ENCODE measurements around the genes GPI, UBA2 and ZNF599.

GRCh38 chr19:34265148-34265856 is 10.9 kb downstream of the GARRE1 start:
- PRO-cap: unidirectional peak, plus-strand start at chr19:34265778

GRCh38 chr19:34273031-34273894 is 18.9 kb downstream of the GARRE1 start:
- PRO-cap: no peak

DNA sequence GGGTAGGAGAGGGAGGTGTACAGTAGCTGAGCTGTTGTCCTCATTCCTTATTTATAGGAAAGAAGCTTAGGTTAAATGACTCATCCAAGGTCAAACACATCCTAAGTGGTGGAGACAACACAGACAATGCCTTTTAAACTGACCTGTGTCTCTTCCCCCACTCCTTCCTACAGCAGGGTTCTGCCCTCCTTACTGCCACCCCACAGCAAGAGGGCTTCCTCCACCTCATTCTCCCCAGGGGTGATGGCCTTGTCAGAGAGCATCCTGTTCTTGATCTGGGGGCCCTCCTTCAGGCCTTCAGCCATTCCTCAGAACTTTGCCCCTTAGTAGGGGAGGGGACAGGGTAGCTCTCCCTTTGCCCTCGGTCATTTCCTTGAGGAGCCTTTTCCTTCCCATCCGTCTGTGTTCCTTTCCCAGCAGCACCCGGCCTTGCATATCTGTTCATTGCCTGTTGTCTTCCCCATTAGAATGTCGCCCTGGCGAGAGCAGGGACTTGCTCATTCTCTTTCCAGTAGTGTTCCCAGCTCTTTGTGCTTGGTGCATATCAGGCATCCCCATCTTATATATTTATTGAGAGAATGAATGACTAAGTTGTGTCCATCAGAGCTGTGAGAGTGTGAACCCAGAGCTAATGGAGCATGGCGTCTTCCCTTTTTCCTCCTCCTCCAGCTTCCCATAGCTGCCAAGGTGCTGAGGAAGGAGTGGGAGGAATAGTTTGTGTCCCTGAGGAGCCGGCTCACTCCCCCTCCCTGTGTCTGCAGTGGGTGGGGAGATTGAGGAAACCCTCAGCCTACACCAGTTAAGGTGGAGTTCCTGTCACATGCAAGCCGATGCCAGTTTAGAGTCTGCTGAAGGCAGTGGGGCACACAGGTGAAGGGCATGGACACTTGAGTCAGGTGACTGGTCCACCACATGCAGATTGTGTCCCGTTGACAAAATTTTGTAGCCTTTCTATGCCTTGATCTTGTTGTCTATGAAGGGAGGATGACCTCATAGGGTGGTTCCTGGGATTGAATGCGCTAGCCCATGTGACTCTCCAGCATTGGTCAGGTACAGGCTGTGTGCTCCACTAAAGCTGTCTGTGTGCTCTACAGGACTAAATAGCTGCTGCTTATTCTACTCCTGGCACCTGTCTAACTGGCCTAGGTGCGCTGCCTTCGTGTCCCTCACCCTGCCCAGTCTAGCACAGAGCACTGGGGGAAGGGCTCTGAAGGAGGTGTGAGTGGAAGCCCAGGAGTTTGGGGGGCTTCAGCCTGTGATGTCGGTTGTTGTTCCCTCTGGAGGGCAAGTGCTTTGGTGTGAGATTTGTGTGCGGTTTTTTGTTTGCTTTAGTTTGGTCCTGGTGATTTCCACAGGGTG is 47.7 kb upstream of the GPI start:
- PRO-cap: no peak

DNA sequence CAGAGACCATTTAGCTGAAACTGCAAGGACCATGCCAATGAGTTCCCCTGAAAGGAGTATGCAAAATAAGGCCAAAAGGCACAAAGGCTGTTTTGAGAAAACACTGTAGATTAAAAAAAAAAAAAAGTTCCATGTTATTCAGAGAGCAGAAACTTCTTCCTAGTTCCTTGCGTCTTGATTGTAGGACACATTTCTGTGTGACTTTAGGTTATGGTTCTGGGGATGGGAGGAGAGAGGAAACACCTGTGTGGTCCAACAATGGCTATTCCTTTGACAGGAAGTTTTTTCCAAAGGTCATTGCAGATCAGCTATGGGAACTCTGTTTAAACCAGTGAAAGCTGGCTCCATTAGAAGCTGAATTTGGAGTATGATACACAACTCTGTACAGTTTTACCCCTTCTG is 32.7 kb upstream of the GPI start:
- PRO-cap: no peak

GRCh38 chr19:34364705-34365494 is at the start of gene GPI:
GPI (plus strand) TSS chr19:34365196.
- PRO-cap: bidirectional peak, plus-strand start at chr19:34365196, minus-strand start at chr19:34365068

GRCh38 chr19:34412236-34412549 is 8.0 kb downstream of the PDCD2L start:
- PRO-cap: no peak

- PRO-cap: bidirectional peak, plus-strand start at chr19:34428397, minus-strand start at chr19:34428330
Observed at GRCh38 chr19:34428241-34429506, at the start of gene UBA2. UBA2 (plus strand) TSS chr19:34428381.

- PRO-cap: no peak
Observed at GRCh38 chr19:34469474-34470121, 12.0 kb upstream of the WTIP start.

DNA sequence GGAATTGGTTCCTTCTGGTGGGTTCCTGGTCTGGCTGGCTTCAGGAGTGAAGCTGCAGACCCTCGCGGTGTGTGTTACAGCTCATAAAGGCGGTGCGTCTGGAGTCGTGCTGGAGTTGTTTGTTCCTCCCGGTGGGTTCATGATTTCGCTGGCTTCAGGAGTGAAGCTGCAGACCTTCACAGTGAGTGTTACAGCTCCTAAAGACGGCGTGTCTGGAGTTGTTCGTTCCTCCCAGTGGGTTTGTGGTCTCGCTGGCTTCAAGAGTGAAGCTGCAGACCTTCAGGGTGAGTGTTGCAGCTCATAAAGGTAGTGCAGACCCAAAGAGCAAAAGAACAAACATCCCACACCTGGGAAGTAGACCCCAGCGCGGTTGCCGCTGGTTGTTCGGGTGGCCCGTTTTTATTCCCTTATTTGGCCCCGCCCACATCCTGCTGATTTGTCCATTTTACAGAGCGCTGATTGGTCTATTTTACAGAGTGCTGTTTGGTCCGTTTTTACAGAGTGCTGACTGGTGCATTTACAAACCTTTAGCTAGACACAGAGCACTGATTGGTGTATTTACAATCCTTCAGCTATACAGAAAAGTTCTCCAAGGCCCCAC is 1.2 kb downstream of the SCGB2B2 start:
- PRO-cap: no peak

GRCh38 chr19:34772644-34773547 is at the start of gene ZNF599:
ZNF599 (minus strand) TSS chr19:34773215.
- PRO-cap: bidirectional peak, plus-strand start at chr19:34773316, minus-strand start at chr19:34773207

- PRO-cap: bidirectional peak, plus-strand start at chr19:35031188, minus-strand start at chr19:35031160
Observed at GRCh38 chr19:35030955-35031709, 862 bp downstream of the SCN1B start.

GRCh38 chr19:35033452-35034168 is 3.3 kb downstream of the SCN1B start:
- PRO-cap: no peak

- PRO-cap: no peak
Observed at GRCh38 chr19:35066306-35066697, 24.8 kb downstream of the HPN start.

- PRO-cap: no peak
Observed at GRCh38 chr19:35110869-35111424, 4.7 kb upstream of the FXYD3 start.

DNA sequence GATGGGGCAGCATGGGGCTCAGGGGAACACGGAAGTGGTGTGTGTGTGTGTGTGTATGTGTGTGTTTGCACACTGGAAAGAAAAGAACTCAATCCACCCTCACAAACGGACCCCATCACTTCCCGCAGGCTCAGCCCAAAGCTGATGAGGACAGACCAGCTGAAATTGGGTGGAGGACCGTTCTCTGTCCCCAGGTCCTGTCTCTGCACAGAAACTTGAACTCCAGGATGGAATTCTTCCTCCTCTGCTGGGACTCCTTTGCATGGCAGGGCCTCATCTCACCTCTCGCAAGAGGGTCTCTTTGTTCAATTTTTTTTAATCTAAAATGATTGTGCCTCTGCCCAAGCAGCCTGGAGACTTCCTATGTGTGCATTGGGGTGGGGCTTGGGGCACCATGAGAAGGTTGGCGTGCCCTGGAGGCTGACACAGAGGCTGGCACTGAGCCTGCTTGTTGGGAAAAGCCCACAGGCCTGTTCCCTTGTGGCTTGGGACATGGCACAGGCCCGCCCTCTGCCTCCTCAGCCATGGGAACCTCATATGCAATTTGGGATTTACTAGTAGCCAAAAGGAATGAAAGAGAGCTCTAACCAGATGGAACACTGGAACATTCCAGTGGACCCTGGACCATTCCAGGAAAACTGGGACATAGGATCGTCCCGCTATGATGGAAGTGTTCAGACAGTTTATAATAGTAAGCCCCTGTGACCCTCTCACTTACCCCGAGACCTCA is 7.9 kb downstream of the FXYD3 start:
- PRO-cap: no peak

GRCh38 chr19:35153624-35154113 is 866 bp upstream of the FXYD5 start:
- PRO-cap: no peak

DNA sequence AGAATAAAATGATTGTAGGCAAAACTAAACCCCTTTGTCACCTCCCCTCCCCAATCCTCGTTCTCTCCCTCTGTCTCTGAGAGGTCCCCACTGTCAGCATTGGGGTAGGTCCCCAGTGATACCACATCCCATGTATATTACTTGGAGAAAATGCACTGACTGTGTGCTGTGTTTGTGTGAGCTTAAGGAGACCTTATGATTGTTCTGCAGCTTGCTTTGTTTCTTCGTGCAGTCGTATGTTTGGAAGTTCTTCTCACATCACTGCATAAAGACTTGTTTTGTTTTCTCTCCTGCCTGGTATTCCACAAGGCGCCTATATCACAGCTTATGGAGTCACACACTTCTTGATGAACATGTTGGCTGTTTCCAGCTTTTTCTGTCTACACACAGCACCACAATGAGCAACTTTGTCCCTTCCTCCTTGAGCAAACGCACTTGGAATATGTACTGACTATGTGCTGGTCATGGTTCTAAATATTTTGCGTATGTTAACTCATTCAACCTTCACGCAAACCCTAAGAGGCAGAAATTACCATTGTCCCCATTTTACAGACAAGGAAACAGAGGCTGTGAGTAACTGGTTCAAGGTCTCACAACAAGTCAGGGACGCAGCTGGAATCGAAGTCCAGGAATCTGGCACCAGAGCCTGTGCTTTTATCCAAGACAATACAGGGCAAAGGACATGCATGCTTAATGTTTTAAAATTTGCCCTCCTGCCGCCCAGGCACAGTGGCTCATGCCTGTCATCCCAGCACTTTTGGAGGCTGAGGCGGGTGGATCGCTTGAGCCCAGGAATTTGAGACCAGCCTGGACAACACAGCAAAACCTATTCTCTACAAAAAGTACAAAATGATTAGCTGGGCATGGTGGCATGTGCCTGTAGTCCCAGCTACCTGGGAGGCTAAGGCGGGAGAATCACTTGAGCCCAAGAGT is 4.9 kb downstream of the FXYD5 start:
- PRO-cap: no peak

DNA sequence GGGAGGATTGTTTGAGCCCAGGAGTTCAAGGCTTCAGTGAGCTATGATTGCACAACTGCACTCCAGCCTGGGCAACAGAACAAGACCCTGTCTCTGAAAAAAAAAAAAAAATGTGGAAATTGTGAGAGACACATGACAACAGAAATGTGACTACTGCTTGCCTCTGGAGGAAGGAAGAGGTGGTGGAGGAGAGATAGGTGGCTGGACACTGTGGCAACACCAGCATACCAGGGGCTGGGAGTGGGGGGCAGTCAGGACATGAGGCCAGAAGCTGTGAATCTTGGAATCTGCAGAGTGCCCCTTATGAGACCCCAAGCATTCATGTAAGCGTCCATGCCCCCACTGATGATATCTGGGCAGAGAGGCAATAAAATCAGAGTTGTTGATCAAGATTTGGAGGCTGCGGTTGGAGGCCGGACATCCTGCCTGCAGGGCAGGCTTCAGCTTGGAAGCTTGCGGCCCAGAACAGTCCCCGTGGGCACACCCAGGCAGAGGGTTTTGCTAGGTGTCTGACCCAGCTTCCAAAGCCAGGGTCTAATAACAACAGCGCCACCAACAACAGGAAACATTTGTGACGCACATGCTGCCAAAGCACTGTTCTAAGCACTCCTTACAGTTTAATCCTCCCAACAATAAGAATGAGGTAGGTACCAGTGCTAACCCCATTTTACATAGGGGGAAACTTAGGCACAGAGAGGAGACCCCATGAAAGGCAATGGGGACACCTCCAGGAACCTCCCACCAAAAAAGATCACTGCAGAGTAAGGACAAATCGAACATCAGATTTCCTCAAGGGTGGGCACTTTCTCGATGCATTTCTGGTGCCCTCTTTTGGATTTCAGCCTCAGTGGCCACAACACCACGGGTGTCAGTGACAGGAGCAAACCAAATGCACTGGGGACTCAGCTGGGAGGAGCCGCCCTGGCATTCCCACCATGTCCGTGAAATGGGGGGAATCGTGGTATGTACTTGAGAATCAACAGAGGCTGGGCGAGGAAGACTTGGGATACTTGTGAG is 16.7 kb downstream of the FAM187B start:
- PRO-cap: no peak

- PRO-cap: unidirectional peak, plus-strand start at chr19:35220756
Observed at GRCh38 chr19:35220590-35220971, 8.0 kb downstream of the FAM187B start.

DNA sequence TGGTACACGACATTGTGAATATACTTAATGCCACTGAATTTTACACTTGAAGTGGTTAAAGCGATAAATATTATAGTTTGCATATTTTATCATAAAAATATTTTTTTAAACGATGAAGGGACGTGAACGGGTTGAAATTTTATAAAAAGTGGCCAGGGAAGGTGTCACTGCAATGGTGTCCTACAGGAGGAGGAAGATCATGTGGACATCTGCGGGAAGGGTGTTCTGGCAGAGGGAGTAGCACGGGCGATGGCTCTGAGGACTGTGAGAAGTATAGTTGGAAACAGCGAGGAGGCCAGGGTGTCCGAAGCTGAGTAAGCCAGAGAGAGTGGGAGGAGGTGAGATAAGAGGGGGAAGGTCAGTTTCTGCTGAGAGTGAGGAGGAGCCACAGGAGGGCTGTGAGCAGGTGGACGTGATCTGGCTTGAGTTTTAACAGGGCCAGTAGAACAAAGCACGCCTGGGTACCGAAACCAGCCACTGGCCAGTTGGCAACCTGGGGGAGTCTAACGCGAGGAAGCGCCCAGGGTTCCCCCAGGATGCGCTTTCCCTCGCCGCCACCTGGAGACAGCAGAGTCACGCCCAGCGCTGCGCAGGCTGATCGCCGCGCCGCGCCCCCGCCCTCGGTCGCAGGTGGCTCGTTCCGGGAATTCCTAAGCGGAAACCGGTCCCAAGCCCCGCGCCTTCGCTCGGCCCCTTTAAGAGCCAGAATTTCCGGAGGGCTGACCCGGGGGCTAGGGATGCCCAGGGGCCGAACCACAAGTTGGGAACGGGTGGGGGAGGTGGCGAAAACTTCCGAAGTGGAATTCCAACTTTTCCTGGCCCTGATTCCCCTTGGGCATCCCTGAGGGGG is 1.2 kb upstream of the LSR start:
- PRO-cap: bidirectional peak, plus-strand start at position 758 of the sequence, minus-strand start at position 706 of the sequence

Data from left ventricle myocardium (tissue), 1 donor.